A375 (cell line): Measurements from ENCODE around the gene ZNF860.

DNA sequence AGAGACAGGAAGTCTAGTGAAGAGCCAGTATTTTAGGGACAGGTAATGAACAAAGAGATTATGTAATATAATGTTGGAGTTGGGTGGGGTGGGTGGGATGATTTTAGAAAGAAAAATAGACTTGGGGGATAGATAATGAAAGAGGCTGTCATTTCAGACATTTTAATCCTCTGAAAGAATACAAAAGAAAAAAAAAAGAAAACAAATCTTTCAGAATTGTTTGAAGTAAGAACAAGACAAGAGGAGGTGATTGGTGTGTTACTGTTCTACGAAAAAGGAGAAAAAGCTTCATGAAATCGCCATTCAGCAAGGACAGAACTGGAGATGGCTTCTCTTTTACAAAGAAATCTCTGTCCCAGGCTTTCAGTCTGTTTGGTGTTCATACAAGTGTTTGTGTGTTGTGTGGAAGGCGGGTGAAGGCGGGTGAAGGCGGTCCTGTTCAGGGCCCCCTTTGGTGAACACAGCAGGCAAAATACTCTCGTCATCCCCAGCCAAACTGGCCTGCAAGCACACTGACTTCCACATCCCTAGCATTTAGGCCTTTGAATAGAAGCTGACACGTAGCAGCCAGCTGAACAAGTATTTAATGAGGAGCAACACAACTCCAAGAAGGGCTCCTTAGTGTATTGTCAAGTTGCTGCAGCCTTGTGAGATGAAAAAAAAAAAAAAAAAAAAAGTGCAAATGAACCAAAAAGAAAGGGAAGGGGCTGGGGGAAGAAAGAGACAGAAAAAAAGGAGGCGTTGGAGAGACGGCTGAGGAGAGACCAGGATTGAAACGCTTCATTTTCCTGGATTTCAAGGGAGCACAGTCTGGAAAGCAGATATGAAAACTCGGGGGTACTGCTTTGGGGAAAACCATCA, 74.3 kb downstream of the TGFBR2 start:
- RAMPAGE, long total RNA = no peak

- RAMPAGE, long total RNA = no peak
These were observed 270.9 kb upstream of the GADL1 start for GRCh38 chr3:31165389-31165663.

- RAMPAGE, long total RNA = no peak
These were observed 90.8 kb downstream of the STT3B start for GRCh38 chr3:31623445-31624071.

GRCh38 chr3:31879426-31879978, 101.6 kb downstream of the OSBPL10 start:
- RAMPAGE, long total RNA = no peak

DNA sequence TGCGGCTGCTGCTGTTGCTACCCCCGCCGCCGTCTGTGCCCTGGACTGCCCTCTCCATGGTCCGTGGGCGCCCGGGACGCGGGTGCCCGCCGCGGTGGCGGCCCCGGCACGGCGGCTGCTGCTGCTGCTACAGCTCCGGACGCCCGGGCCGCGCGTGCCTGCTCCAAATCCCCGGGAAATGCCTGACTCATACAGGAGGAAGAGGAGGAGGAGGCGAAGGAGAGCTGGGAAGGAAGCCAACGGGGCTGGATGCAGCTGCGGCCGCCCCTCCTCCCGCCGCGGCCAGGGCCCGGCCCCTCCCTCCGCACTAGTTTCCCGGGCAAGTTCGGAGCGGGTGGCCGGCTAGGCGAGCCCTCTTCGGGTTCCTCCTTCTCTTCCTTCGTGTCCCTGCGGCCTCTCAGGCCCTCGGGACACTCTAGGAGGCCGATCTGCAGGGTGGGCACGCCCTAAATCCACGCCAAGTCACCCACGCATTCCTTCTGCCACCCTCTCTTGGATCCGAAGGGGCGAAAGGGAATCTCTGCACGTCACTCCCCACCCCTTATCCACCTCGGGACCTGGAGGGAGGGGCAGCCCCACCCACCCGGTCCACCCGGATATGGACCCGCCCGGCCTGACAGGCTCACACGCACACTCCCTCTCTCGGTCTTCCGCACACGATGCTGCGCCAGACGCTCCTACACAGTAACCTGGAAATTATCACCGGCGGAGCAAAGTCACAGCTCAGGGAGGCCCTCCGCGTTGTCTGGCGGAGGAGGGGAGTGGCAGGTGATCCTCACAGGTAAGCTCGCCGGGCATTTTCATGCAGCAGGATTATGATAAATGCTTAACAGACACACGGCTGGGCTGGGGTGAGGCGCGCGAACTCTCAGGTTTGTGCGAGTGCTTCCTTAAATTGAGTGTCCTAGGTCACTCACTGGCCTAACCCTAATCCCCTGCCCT, at the start of gene ZNF860:
Gene ZNF860, plus strand, starts transcription at position 629 of the 942 bp plus-strand sequence.
- RAMPAGE, long total RNA = no peak

DNA sequence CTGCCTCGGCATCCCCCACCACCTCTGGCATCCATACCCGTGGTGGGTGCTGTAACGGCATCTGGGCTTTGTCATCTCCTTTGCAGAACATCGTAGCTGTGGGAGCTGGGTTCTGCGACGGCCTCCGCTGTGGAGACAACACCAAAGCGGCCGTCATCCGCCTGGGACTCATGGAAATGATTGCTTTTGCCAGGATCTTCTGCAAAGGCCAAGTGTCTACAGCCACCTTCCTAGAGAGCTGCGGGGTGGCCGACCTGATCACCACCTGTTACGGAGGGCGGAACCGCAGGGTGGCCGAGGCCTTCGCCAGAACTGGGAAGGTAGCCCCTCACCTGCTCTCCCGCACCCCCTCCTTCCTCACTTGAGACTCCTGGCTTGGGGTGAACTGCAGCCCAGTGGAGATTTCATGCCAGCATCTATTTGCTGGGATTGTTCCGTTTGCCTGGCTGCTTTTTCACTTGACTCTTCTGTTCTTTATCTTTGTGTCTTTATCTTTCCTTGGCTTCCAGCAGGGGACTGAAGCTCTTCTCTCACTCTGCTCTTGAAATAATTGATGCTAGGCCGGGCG, 52.5 kb downstream of the GPD1L start:
- RAMPAGE, long total RNA = no peak

- RAMPAGE, long total RNA = no peak
These were observed 14.7 kb downstream of the CMTM8 start for GRCh38 chr3:32253290-32253489.

GRCh38 chr3:32424782-32425237, 33.2 kb downstream of the CMTM7 start:
- RAMPAGE, long total RNA = no peak

GRCh38 chr3:32432883-32433722, 41.5 kb downstream of the CMTM7 start:
- RAMPAGE, long total RNA = no peak

GRCh38 chr3:32470519-32471286, 31.9 kb downstream of the CMTM6 start:
- RAMPAGE, long total RNA = no peak

GRCh38 chr3:32482118-32483298, 20.1 kb downstream of the CMTM6 start:
- RAMPAGE, long total RNA = no peak

- RAMPAGE, long total RNA = no peak
These were observed 36.4 kb upstream of the TRIM71 start for GRCh38 chr3:32781198-32782042.

DNA sequence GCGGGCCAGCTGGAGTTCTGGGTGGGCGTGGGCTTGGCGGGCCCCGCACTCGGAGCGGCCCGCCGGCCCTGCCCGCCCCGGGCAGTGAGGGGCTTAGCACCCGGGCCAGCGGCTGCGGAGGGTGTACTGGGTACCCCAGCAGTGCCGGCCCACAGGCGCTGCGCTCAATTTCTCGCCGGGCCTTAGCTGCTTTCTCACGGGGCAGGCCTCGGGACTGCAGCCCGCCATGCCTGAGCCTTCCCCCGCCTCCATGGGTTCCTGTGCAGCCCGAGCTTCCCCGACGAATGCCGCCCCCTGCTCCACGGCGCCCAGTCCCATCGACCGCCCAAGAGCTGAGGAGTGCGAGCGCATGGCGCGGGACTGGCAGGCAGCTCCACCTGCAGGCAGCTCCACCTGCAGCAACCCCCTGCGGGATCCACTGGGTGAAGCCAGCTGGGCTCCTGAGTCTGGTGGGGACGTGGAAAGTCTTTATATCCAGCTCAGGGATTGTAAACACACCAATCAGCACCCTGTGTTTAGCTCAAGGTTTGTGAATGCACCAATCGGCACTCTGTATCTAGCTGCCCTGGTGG, 48.5 kb upstream of the CCR4 start:
- RAMPAGE, long total RNA = no peak

DNA sequence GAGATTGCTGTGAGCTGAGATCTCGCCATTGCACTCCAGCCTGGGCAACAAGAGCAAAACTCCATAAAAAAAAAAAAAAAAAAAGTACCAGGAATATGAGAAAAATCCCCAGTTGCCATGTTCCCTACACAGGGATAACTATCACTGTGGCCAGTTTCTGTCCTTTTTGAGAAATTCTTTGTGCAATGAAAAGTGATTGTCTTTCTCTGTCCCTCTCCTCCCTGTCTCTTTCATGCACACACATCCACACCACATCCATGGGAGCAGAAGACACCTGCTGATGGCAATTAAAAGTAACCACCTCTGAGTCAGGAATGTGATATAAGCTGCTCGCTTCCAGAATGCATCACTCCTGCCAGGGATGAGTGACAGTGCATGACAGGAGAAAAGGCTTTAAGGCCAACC, 59.7 kb downstream of the UBP1 start:
- RAMPAGE, long total RNA = no peak

DNA sequence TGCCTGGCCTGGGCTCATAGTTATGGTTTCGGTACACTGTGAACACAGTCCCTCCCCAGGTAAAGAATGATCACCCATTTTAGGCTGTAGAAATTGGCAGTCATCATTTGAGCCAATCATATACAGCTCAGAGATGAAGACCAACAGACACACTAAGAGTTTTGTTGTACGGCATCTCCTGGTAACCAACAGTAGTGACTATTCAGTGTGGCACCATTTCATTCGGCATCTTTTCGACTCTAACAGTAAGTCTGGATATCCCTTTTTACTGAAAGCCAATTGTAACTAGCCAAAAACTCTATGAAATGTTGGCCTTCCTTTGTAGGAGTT, 33.5 kb downstream of the UBP1 start:
- RAMPAGE, long total RNA = no peak

- RAMPAGE, long total RNA = no peak
These were observed 23.6 kb downstream of the UBP1 start for GRCh38 chr3:33416556-33417125.

- RAMPAGE, long total RNA = no peak
These were observed 3.0 kb downstream of the UBP1 start for GRCh38 chr3:33436968-33437932.

DNA sequence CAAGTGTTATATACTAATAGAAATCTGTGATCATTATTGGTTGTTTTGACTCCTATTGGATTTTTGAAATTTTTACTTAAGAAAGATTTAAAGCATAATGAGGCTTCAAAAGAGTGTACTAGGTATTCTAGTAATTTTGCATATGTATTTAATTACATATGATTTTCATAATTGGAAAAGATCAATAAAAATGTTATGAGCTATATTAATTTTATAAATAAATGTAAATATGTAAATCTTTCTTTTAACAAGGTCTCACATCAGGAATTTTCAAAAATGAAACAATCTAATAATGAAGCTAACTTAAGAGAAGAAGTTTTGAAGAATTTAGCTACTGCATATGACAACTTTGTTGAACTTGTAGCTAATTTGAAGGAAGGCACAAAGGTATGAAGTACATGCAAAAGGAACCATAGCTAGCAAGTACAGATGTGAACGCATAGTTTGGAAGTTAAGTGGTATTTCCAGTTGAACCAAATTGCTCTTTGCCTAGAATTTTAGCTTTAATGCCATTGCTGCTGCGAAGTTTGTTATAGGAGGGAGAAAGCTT, 55.3 kb downstream of the PDCD6IP start:
- RAMPAGE, long total RNA = no peak

DNA sequence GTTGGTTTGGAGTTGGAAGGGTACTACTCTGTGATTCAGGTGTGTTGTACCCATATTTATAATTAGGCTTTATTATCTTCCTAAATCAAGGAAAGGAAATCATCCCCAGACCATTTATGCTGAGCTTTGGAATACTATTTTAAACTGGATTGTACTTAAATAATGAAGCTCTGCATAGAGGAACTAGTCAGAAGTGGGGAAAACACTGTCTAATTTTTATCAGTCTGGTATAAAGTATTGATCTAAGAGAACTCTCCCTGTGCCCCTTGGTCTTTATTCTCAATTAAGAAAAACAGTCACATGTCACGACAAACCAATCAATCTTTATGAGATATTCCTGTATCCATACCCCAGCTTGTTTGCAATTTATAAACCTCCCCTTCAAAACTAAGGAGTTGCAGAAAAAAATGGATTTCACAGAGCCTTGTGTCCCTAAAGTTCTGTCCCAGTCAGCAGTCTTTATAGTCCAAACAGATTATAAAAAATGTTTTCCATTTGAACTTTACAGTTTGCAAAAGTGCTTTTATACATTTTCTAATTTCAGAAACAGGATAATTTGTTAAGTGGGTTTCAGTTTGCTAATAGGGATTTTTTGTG, 70.3 kb downstream of the PDCD6IP start:
- RAMPAGE, long total RNA = no peak

DNA sequence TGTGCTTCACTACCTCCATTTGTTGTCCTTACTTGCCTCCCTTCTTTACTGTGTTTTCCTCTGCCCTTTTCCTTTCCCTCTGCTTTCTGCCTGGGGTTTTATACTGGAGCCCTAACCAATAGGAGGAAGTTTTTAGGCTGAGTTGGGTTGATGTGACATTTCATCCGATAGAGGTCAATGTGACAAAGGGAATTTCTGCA, 153.1 kb upstream of the ARPP21 start:
- RAMPAGE, long total RNA = no peak